Endometrial microvascular endothelial cells (primary cell): ENCODE results near the genes MPV17, ZNF513, NRBP1, ZNF512 and CCDC121.

- RAMPAGE, long total RNA: no peak
Observed at GRCh38 chr2:27250033-27250530, 12.8 kb downstream of the SLC30A3 start.

- RAMPAGE, long total RNA: no peak
Observed at GRCh38 chr2:27271498-27272146, 3.6 kb upstream of the DNAJC5G start.

- RAMPAGE, long total RNA: start-site peak on the minus strand at chr2:27323067-27323085, 581 and 307 reads in 2 replicates
Observed at GRCh38 chr2:27322903-27323940, at the start of gene MPV17. Gene MPV17, minus strand, starts transcription at chr2:27323097.

- RAMPAGE, long total RNA: no peak
Observed at GRCh38 chr2:27352636-27353210, 3.8 kb downstream of the GTF3C2 start.

DNA sequence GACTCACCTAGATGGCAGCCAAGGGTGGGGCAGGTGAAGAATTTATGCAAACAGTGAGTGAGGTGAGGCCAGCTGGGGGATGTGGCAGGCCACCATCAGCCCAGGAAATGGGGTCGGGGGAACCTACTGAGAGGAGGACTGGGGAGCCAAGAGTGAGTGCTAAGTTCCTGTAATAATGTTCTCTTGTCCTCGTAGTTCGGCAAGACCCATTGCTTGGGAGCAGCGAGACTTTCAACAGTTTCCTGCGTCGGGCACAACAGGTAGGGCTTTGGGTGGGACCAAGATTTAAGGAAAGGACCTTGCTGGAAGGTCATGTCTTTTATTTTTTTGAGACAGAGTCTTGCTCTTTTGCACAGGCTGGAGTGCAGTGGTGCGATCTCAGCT, 2.6 kb downstream of the SNX17 start:
- RAMPAGE, long total RNA: no peak

DNA sequence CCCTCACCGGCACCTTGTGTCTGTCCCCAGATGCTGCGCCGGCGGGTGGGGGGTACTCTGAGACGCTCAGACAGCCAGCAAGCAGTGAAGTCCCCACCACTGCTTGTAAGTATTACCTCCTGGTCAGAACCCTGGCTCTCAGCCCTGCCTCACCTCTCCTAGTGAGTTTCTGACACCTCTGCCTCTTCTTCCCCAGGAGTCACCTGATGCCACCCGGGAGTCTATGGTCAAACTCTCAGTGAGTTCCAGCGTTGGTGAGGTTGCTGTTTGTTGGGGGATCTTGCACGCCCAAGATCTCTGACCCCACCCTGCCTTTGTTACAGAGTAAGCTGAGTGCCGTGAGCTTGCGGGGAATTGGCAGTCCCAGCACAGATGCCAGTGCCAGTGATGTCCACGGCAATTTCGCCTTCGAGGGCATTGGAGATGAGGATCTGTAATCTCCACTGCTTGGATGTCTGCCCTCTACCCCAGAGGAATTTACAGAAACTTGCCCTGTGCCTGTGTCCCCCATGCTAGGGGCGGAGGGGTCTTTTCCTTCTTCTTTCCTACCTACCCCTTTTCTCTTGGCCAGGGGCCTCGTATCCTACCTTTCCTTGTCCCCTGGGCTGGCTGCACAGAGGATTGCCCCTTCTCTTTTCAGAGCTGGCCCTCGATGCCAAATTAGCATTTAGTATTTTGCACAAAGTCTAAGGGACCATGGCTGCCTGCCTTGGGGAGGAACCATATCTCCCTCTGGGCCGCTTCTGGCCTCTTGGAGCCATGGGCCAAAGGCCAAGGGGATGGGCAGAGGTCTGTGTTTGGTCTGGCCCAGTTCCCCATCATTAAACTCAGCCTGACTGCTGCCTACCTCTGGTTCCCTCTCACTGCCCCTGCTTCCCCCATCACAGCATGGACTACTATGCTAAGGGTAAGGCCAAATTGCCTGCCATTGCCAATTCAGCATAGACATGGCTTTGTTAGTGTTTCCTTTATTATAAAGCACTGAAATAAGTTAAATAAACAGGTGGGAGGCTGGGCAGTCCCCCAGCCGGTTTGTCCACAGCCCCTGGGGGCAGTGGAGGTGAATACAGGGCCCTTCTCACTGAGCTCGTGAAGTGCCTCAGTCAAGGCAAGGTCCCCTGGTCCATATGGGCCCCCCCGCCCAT, 3.9 kb downstream of the ZNF513 start:
- RAMPAGE, long total RNA: no peak

DNA sequence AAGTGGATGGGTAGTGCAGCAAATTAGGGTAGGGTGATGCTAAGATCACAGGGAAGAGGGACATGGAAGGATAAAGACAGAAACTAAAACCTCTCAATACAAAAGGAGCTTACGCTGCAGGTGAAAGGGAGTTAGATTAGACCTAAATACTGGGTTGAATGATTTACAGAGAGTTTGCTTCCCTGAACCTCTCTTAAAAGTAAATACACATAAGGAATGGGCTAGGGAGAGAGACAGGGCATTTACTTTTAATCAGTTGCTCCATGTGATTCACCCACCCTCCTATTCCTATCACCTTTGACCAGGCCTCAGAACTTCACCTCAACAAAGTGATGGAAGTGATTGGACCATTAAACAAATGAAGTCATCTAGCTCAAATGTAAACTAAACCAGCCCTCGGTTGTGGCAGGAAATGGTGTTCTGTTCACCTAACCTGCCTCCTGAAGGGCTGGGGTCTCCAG, 908 bp downstream of the ZNF513 start:
- RAMPAGE, long total RNA: no peak

- RAMPAGE, long total RNA: no peak
Observed at GRCh38 chr2:27380057-27381128, at the start of gene ZNF513. Gene ZNF513, minus strand, starts transcription at chr2:27380734.

DNA sequence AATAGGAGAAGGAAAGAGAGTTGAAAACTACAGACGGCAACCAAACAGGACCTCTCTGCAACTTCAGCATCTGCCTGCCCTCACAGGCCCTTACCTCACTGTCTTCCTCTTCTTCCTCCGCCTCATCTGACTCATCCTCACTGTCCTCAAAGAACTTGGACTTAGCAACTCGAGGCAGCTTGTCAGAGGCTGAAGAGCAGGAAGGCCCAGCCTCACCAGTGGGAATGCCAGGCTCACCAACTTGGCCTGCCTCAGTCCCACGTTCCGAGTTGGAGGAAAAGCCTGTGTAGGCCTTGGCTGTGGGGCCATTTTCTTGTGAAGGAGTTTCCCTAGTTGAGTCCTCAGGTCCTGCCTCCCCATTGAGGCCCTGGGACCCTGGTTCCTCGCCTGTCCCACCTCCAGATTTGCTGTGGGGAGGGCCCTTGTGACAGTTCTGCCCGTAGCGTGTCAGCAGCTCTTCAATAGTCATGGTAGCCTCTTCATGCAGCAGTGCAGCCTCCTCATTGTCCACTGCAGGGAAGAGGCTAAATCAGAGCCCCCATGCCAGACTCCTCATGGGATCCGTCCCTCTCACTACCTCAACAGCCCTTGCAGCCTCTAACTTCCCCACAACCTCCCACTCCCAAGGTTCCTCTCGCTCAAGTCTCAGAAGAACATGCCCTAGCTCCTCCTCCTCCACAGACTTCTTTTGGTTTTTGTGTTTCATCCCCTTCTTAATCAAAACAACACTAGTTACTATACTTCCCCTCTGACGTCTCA, 4.2 kb upstream of the ZNF513 start:
- RAMPAGE, long total RNA: no peak

GRCh38 chr2:27427974-27428744, at the start of gene NRBP1:
Gene NRBP1, plus strand, starts transcription at chr2:27428631.
- RAMPAGE, long total RNA: start-site peak on the plus strand at chr2:27428611-27428694, 846 and 1,169 reads in 2 replicates

GRCh38 chr2:27500903-27501510, 4.4 kb downstream of the GCKR start:
- RAMPAGE, long total RNA: no peak

DNA sequence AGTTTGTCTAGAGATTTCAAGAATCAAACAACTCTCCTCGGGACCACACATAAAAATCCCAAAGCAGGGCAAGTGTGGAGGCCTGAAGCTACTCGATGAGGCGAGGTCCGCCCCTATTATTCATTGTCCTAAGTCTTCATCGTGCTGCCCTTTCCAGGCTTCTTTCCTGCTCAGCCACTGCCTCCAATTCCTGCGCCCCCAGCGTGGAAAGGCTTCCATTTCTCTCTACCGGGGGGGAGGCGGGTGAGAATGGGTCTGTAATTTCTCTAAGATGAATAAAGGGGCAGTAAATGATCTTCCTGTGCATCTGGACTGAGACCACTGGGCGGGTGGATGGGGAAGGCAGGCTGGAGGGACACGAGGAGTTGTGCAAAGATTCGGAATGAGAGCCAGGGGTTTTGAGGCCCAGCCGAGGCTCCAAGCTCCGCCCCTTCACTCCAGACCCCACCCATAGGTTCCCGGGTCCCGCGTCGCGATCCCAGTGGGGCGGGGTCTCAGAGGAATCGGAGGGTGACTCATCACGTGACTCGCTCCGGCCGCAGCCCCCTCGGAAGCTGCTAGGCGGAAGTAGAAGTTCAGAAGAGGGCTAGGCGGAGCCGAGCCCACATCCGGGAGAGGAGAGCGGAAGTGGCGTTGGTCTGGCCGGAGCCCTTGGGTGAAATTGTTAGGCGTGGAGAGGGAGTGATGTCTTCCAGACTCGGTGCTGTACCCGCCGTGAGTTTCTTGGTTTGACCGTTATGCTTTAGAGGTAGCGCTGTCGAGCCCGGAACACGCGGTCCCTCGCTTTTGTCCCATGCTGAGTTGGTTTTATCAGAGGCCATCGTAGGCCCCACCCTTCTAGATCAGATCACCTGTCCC, at the start of gene ZNF512:
TSS of gene ZNF512 (plus strand) at position 614 of the 858 bp plus-strand sequence.
- RAMPAGE, long total RNA: start-site peak on the plus strand centred at position 643 of the sequence, 52 bp wide, 161 and 367 reads in 2 replicates

DNA sequence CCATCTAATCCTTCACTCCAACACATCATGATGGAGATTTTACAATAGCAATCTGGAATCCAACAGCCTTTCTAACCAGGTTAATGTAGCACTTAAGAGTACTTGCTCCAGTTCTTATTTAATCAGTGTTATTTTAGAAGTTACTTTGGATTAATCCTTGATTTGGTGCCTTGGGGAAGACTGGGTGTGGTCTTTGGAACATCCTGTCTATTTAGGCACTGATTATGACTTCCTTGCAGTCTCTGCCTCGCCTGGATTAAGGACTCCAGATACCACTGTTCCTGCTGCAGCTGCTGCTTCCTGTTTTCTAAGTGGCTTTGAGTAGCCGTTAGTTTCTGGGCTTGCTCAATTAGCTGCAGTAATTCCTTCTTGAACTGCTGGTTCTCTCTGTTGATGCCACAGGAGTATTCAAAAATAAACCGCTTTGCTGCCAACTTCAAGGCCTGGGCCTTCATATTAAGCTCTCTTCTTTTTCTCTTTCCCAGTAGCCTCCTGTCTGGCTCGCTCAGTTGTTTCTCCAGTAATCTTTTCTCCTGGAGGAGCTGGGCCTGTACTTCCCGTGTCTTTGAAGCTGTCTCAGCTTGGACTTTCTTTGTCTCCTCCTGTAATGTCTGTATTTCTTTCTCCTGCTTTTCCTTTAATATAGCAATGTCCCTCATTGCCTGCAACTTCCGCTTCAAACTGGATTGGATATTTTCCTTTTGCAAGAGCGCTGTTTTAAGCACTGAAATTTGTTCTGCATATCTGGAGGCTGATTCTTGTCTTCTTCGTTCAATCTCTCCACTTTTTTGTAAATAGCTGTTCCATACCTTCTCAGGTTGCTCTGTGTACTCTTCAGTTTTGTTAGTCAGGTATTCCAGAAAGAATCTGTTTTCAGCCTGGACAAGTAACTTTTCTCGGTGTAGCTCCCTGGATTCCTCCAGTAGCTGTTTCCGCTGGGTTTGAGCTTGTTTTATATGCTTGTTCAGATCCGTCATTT, 1.7 kb downstream of the CCDC121 start:
- RAMPAGE, long total RNA: no peak

DNA sequence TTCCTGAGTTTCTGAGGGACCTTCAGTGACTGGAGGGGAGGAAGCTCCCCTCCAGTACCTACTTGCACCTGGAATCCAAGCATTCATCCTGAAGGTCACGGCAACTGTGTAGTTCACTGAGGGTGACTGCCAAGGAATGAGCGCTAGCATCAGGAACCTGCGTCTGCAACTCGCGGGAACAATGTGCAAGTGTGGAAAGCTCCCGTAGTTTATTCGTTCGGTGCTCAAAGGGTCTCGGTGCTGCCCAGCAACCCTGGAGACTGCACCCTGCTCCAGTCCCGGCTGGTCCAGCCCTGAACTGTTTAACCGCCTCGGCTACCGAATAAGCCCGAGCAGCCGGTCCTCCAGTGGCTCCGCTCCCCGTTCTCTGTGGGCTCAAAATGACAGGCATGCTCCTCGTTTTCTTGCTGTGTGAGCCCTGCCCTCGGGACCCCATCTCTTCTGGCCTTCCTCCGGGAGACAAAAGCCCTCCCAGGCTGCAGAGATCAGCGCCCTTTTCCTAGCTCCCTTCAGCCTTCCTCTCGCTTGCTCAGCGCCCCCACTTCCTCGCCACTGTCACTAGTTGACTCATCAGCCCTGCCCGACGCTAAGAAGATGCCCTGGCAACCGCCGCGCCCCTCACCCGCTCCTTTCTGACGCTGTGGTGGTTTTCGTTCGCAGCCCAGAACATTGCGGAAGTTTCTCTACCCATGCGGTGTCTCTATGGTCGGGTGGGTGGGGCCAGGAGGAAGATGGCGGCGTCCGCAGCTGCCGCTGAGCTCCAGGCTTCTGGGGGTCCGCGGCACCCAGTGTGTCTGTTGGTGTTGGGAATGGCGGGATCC, at the start of gene CCDC121:
TSS of gene CCDC121 (minus strand) at position 685 of the 821 bp plus-strand sequence.
- RAMPAGE, long total RNA: start-site peak on the minus strand centred at position 673 of the sequence, 34 bp wide, 18 and 15 reads in 2 replicates; start-site peak on the plus strand centred at position 718 of the sequence, 19 bp wide, 479 and 390 reads in 2 replicates

- RAMPAGE, long total RNA: no peak
Observed at GRCh38 chr2:27665004-27665391, 1.3 kb downstream of the SLC4A1AP start.

- RAMPAGE, long total RNA: no peak
Observed at GRCh38 chr2:27677476-27677951, 13.8 kb downstream of the SLC4A1AP start.

- RAMPAGE, long total RNA: no peak
Observed at GRCh38 chr2:27709775-27710297, 46.1 kb downstream of the SLC4A1AP start.

DNA sequence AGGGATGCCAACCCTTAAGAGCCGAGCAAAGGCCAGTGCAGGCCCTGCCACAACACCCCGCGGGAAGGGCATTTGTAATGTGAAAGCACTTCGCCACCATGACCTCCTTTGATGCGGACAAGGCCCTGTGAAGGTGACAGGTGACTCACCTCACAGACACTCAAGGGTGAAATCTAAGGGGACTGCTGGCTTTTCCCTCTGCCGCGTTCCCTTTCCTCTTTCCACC, 50.1 kb upstream of the MRPL33 start:
- RAMPAGE, long total RNA: no peak

DNA sequence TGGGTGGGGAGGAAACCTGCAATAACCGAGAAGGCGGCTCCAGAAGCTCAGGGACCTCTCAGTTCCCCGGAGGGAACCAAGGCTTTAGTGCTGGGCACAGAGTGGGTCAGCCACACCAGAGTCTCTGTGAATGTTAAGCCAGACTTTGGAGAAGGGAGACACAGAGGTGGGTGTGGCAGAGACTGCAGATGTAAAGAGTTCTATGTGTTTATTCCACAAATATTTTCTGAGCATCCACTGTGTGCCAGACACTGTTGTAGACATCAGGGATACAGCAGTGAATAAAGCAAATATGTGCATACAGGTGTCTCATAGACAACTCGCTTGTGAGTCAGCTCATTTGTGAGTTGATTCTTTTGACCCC, 47.9 kb upstream of the MRPL33 start:
- RAMPAGE, long total RNA: no peak

DNA sequence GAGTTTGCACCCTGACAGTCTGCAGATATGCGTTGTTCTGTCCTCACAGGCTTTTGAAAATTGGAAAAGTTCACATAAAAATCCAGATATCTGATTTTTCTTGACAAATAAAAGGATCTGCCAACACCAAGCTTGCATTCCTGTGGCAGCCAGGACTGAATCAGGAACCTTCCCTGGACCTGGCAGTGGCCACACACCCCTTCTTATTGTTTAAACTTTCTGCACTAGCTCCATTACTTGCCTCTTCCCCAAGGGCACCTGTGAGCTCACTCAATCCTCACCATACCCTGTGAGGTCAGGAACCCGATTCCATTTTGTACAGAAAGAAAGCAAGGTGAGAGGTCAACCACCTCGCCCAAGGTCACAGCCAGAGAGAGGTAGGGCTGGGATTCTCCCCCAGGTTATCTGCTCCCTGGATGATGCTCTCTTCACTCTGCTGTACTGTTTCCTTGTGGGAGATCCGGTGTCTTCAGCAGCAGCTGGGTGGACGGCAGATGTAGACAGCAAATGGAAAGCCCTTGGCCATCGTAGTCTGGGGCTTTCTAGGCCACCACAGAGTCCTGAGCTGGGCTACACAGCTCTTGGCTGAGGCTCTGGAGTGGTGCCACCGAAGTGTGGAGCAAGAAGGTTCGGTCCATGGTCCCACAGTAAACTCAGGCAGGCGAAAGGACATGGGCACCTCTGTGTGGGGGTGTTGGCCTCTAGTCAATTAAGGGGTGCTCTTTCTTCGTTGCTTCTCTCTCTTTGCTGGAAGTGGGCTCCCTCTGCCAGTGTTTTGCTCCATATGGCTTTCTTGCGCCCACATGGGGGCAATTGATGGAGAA, 34.9 kb upstream of the MRPL33 start:
- RAMPAGE, long total RNA: no peak